SJSA1 (cell line): Measurements from ENCODE around the genes LRTM2 and TULP3.

GRCh38 chr12:1819985-1820686 lies at the start of gene LRTM2:
Gene LRTM2 (plus strand): TSS chr12:1820565.
- RAMPAGE, long total RNA: no peak

- RAMPAGE, long total RNA: no peak
Observed at GRCh38 chr12:1934924-1935136, 16.4 kb upstream of the CACNA2D4 start.

DNA sequence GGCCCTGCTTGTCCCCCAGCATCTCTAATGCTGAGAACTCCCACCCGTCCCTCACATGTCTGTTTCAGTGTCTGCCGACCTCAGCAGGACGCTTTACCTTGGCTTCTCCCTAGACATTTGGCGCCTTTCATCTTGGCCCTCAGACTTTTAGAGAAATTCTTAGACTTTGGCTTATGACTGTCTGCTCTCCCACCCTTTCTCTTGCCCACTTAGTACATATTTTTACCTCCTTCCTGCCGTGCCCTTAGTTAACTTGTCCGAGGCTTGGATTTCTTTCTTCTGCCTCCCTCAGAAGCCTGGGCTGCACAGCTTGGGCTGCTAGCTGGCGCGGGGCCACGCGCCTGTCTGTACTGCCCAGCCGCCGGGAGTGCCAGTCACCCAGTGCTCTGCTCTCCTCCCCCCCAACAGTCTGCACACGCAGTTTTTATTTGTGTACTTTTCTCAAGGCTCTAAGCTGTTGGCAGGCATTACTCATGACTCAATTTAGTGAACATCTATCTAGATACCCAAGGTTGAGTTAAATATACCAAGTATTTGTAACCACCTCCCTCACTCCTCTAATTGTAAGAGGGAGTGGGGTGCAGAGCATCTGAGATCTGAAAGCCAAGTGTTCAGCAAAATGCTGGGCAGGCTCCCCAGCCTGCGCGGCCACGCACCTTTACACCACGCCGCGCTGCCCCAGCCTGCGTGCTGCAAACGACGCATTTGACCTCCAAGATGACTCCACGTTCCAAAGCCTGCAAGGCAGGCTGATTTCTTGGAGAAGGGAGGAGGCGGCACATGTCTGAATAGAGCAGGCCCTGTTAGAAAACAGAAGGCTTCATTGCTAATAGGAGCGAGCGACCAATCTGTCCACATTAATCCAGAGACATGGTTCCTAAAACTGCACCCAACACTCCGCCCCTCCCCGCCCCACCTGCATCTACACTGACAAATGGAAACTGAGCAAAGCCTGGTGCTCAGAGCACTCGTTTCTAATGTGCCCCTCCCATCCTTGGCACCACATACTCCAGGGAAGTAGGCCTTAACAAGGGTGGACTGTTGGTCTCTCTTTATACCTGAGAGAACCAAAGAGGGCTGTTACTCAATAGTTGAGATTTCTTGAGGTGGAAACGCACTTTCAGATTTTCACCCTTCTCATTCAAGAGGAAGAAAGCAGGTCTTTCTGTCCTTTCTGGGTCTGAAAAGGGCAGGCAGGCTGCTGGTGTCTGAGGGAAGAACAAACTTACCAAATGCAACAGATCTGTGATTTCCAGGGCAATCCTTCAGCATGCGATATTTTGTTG lies 18.2 kb upstream of the CACNA2D4 start:
- RAMPAGE, long total RNA: no peak

GRCh38 chr12:2055102-2055488 lies 2.3 kb downstream of the CACNA1C start:
- RAMPAGE, long total RNA: no peak

DNA sequence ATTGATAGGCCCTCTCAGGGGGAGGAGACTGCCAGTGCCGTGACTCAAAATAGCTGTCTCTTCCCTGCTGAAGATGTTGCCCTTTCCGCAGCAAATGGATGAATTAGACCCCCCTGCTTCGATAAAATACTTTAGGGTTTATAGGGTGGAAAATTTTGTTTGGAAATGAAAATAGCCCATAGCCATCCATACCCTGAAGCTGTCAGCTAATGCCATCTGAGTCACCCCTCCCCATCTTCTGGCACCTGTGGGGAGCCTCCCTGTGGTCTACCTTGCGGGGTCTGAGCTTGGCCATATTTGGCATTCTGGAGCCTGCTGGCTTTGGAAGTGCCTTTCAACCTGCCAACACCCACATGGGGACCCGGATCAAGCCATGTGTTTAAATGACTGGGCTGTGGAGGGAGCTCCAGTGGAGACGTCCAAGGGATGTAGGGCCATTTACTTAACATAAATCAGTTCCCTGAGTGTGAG lies 21.8 kb downstream of the CACNA1C start:
- RAMPAGE, long total RNA: no peak

- RAMPAGE, long total RNA: no peak
Observed at GRCh38 chr12:2180991-2181584, 128.3 kb downstream of the CACNA1C start.

- RAMPAGE, long total RNA: no peak
Observed at GRCh38 chr12:2255702-2256078, 202.9 kb downstream of the CACNA1C start.

- RAMPAGE, long total RNA: no peak
Observed at GRCh38 chr12:2301977-2302323, 249.2 kb downstream of the CACNA1C start.

DNA sequence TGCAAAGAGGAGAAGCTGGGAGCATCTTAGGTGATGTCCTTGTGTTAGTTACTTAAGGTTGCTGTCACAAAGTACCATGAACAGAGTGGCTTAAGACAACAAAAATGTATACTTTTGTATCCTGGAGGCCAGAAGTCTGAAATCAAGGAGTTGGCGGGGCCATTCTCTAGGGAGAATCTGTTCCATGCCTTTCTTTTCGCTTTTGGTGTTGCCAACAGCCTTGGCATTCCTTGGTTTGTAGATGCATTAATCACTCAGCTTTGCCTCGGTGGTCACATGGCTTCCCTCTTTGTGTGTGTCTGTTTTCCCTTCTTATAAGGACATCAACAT lies 365.9 kb upstream of the FKBP4 start:
- RAMPAGE, long total RNA: no peak

DNA sequence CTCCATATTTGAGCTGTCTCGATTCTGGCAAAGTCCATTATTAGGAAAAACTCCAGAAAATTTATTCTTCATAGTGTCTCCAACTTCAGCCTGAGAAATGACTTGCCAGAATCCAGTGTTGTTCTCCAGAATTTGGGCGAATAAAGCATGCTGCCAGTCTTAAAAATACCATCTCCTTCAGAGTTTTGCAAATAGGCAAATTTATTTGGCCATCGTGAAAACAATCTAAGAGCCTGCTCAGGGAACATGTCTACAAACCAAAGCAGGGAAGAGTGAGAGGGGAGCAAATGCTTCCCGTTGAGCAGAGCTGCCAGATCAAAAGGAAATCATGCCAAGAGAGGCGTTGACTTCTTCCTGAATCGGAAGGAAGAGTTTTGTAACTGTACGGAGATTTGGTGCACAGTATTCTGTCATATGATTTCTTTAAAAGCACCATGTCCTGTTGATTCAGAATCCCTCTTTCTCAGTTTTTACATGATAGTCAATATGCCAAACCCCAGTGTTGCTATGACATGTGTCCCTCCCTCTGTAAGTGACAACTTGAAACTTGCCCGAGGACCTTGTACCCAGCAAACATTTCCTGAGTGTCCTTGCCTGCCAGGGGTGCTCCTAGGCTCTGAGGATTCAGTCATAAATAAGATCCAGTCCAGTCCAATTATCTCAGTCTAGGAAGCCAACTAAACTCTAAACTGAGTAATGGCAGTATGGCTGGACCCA lies 300.3 kb upstream of the FKBP4 start:
- RAMPAGE, long total RNA: no peak

GRCh38 chr12:2527974-2528657 lies 266.7 kb upstream of the FKBP4 start:
- RAMPAGE, long total RNA: no peak

GRCh38 chr12:2553610-2554167 lies 241.1 kb upstream of the FKBP4 start:
- RAMPAGE, long total RNA: no peak

DNA sequence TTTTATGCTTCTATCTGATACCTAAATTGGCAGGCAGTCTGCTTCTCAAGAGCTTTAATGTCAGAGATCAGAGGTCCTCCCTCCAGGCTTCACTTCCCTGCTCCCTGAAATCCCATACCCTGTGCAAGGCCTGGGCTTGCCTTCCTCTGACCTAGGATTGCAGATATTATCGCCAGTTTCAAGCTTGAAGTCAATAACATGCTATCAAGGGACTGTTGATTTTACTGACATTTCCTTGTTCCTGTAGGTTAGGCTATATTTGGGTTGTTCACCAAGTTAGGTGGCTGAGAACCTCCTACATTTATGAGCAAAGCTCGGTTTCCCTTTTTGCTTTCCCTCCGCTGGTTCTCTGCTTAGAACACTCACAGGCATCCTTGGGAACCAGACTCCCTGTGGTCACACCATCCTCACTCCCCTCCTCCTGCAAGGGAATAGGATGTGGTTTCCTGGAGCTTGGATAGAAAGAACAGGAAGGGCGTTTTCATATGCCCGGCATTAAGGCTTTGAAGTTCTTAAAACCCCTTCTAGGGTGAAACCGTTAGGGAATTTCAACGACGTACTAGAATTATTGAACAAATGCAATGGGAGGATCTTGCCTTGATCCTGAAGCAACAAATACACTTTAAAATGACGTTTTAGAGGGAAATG lies 208.2 kb upstream of the FKBP4 start:
- RAMPAGE, long total RNA: no peak

DNA sequence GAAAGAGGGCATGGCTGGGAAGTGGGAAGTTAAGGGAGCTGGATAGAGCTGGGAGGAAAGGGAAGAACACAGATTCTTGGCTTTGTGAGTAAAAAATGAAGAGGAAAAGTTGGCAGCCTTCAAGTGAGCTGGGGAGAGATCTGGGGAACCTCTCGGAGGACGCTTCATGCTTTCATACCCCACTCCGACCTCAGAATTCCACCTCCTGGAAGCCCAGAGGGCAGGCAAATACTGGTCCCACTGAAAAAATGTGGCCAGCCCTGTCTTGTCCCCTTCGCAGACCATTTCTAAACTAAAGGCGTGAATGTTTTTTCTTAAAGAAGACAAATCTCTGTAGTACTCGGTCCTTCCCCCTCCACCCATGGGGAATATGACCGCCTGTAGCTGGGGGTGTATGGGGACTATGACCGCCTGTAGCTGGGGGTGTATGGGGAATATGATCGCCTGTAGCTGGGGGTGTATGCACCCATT lies 162.8 kb upstream of the FKBP4 start:
- RAMPAGE, long total RNA: no peak

DNA sequence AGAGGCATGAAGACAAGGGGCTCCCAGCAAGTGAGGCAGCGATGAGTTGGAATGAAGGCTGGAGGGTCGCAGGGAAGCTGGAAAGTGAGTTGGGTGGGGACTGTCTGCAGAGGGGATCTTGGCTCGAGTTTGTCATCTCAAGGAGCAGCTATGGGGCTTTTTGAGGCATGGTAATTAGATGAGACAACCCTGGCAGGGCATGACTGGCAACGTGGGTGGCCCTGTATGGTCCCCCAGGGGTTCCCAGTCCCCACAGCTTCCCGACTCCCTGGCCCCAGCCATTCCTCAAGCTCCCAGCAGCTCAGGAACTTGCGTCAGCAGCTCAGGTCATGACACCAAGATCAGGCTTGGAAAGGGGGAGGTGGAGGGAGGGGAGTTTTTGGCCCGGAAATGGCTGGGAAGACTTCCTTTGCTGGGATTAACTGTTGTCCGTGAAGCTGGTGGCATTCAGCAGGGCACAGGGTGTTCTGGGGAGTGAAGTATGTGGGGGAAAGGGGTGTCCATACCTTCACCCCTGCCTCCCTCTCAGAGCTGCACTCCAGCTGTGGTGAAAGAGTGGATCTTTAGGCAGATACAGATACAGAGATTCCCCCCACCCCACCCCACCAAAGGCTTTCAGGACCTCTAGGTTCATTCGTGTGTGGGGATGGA lies 10.4 kb upstream of the NRIP2 start:
- RAMPAGE, long total RNA: no peak

DNA sequence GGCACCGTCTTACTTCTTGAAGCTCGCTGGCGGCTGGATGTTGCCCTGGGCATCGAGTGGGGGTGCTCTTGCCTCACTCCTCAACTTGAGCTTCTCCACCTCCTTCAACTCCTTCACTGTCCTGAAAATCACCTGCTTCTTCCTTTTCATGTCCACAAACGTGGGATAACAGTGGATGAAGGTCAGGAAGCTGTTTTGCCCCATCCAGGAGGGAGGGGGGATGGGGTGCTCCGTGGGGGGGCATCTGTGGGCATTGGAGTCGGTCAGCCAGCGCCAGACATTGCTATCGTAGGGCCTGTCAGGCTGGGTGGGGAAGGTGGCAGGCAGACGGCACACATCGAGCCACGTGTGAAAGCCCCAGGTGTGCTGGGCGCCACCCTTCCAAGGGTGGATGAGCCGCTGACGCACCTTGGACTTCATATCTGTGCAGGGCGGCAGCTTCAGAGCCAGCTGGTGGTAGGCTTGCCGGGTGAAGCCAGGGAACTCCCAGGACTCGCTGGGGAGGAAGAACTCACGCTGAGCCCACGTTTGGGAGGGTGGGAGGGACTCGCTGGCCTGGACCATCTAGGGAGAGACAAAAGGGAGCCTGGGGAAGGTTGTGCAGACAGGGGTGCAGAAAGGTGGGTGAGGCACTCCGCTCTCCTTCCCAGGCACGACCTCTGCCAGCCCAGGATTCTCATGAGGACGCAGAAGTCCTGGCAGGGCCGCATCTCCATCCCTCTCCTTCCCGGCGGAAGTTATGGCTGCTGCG lies 1.8 kb downstream of the TEX52 start:
- RAMPAGE, long total RNA: no peak

DNA sequence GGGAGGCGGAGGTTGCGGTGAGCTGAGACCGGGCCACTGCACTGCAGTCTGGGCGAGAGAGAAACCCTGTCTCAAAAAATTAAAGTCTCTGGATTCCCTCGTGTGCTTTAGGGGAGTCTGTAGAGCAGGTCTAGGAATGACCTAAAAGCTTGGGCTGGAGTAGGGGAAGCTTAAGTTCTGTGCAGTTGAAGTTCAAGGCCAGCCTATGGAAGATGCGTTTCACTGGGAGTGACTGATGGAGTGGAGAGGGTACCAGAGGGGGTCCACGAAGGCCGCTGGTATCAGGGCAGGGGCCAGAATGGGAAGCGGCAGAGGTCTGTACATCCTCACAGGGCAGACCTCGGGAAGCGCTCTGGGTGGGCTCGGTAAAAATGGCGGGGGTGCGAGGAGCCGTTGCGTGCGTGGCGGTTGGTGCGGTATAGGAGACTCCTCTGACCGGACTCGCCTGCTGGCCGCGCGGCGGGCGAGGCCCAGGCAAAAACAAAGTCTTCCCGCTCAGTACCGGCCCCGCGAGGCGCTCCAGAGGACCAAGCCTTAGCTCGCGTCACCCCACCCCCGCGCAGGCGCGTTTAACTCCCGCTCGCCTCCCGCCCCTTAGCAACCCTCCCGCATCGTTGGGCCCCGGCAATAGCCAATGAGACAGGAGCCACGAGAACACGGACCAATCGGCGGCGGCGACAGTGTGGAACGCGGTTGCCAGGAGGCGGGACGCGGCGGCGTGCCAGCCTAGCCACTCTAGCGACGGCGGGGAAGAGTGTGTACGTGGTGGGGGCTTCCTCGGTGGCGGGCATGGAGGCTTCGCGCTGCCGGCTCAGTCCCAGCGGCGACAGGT lies at the start of gene TULP3:
Gene TULP3, plus strand, starts transcription at position 733 of the 832 bp plus-strand sequence.
- RAMPAGE, long total RNA: no peak

DNA sequence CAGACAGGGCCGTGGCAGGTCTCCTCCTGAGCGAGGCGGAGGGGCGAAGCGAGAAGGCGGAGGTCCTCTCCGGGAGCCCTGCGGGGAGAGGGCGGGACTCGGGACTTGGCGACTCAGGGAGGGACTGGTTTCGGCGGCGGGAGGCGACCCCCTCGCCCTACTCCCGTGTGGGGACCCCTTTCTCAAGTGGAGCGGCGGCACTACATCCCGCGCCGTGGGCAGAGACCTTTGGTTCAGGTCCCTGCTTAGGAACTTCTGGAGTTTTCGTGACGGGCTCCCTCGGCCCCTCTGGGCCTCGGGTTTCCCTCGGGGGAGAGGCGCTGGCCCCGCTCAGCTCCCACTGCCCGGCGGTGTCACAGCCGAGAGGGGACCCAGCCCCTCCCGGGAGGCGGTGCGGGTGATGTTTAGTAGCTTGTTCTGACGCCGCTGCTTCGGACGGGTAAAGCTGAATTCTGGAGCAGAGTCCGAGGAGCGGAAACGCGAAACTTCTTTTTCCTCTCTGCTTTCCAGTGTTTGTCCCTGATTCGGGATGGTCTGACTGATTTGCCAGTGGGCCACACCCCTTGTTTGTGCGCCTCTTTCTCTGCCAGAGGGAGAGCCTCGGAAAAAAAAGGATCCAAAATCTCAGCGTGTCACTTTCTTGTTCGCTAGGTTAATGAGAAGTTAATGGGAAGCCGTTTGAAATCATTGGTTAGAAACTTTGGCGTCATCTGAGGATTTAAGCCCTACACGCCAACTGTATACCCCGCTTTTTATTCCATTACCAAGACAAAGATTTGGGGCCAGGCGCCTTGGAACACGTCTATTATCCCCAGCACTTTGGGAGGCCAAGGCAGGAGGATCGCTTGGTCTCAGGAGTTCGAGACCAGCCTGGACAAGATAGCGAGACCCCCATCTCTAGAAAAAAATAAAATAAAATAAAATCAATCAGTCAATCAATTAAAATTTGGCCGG lies 577 bp downstream of the TULP3 start:
- RAMPAGE, long total RNA: no peak

DNA sequence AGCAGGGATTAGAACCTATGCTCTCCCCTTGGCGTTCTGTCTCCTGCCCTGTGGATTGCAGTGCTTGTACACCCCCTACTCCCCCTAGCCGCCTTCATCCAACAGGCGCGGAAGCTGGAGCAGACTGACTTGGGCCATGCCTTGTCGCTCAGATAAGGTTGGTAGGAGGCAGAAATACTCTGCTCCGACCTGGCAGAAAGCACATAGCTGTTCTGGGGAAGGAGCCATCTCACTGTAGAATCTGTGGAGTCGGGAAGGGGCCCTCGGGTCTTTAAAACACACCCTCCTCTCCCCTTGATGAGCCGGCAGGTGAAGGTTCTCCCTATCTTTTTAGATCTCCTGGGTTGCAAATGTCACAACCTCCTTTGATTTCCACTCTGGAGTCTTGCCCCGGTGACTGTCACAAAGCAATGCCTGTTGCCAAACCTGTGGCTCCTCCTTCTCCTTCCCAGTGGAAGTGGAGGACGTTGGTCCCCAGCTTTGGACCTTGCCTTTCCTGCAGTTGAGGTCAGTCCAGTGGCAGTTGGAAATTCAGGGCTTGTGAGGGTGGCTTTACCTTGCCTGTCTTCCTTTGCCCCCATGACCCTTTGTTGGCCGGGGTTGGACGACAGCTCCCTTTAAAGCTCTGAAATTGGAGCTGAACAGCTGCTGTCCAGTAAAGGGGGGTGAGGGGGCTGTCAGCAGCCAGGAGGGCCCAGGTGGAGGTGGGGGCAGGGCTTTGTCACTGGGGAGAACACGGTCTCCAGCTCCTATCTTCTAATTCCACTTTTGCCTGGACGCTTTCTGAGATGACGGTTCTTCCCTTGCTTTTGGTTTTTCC lies 3.9 kb downstream of the TEAD4 start:
- RAMPAGE, long total RNA: no peak

DNA sequence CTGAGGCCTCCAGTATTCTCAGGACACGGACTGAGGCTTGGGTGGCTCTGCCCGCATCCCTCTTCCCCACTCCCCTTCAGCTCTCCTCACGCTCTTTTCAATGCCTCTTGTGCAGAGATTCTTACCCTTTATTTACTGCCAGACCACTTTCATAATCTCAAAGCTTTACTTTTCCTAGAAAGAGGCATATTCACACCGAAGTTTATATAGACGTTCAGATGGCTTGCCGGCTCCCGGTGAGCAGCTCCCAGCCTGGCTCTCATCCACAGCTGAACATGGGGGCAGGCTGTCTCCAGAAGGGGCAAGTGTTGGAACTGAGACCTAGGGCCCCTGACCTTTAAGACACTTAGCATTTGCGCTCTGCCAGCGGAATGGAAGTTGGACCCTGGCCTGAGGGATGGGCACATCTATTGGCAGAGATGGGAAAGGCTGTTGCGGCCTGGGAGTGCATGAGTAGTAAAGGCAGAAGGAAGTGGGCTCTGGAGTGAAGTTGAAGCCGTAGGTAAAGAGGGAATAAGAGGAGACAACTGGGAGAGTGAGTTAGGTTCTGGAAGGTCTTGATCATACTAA lies 54.3 kb upstream of the TSPAN9 start:
- RAMPAGE, long total RNA: no peak